A673 (cell line): ENCODE results near the gene ACSM3.

DNA sequence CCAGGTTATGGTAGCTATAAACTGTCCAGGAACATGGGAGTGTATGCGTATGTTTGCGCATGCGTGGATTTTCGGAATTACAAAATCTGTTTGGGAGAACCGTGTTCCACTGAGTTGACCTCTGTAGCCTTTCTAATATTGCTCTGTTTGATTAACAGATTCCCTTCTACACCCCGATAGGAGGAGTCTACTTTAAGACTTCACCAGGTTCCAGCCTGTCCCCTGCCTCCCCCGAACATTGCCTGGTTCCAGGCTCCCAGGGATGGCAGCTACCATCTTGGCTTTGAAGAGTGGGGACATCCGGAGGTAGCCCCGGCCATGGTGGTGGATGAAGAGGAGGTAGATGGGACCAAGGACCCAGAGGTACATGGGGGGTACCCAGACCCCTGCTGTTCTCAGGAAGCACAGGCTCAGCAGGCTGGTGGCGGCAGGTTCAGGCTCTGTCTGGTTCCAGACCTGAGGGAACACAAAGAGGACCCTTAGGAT, 1.9 kb downstream of the ABCC6 start:
- PRO-cap: no peak

DNA sequence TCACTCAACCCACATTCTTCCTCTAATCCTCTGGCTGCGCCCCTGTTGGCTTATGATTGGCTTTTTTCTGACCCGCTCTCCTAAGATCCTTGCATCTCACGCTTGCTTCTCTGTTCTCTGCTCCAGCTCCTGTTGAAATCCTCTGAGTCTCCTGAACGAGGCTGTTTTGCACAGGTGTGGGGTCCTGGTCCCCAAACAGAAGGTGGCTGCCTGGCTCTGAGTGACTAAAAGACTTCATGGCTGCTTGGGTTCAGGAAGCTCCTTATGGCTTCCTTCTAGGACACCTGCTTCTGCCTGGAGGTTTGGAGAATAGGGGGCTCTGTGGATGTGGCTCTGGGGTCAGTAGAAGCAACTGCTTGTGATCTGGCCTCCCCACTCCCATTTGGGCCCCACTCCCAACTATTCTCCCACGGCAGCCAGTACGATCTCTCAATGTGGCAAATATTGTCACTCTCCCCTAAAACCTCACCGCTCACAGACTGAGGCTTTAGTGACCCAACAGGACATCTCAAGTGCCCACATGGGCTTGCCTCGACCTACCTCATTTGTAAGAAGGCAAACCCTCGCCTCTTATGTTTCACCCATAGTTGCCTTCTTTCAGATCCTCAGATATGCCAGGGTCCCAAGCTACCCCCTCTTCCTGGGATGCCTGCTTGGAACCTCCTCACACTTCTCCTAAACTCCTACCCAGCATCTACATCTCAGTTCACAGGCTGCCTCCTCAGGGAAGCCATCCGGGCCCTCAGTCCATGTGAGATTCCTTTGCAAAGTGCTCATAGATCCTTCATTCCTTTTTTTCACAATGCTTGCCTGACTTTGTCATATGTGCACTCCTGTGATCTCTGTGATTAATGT, 282.7 kb downstream of the XYLT1 start:
- PRO-cap: no peak

DNA sequence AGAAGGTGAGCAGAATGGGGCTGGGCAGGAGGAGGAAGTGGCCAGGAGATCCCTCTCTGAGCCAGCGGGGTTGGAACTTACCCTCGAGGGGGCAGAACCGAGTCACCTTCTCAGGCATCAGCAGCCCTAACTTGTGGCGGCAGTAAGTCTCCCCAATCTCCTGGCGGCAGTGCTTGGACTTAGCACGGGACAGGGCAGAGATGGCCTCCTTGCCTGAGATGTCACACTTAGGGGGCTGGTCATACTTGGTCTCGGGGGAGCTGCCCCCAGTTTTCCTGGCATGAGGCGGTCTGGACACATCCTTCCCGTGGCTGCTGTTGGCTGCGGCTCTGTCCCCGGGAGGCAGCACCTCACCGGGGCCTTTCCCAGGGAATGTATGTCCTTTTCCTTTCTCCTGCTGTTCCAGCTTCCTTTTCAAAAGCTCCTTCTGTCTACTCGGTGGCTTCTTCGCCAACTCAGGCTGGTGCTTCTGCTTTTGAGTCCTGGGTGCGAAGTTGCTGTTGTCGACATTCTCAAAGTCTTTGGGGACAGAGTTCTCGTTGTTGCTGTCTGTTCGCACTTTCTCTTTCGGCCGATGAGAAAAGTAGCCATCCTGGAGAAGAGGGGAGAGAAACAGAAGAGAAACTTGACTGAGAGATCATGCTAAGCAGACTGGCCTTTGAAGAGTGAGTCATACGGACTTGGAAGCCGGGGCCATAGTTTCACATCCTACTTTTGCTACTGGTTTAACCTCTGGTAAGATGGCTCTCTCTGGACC, 211.7 kb downstream of the XYLT1 start:
- PRO-cap: no peak

GRCh38 chr16:17359568-17360326, 111.0 kb downstream of the XYLT1 start:
- PRO-cap: no peak

DNA sequence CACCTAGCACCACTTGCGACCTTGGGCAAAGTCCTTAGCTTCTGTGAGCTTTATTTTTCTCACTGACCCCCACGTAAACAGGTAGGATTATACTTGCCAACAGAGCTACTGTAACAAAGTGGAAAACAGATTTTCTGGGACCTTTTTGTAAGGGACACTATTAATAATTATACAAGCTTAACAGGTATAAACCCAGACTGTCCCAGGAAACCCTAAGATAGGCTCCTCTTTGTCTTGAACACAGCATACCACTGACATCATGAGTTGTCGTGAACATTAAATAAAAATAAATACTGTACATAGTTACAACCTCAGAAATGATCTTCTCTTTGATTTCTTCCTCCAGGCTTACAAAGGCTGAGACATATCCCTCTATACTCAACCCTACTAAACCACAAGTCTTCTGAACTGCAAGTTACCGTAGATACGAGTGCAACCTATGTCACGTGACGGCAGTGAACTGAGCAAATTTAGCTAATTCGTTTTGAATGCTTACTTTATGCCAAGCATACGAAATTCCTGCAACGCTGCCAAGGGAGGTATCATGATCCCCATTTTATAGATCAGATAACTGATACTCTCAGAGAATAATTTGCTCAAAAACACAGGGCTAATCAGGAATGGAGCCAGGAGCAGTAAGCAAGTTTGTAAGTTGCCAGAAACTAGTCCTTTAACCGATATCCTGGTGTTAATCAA, 106.5 kb downstream of the XYLT1 start:
- PRO-cap: no peak

- PRO-cap: no peak
Observed at GRCh38 chr16:17579203-17579757, 108.5 kb upstream of the XYLT1 start.

GRCh38 chr16:17744921-17745647, 274.3 kb upstream of the XYLT1 start:
- PRO-cap: no peak

GRCh38 chr16:18560959-18561198, 1.0 kb downstream of the NOMO2 start:
- PRO-cap: no peak

DNA sequence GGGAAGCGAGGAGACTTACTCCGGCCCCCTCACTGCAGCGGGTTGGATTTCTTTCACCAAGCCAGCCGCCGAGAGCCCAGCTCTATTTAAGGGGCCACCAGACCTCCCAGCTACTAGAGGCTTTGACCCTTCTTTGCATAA, 9.4 kb upstream of the NOMO2 start:
- PRO-cap: no peak

DNA sequence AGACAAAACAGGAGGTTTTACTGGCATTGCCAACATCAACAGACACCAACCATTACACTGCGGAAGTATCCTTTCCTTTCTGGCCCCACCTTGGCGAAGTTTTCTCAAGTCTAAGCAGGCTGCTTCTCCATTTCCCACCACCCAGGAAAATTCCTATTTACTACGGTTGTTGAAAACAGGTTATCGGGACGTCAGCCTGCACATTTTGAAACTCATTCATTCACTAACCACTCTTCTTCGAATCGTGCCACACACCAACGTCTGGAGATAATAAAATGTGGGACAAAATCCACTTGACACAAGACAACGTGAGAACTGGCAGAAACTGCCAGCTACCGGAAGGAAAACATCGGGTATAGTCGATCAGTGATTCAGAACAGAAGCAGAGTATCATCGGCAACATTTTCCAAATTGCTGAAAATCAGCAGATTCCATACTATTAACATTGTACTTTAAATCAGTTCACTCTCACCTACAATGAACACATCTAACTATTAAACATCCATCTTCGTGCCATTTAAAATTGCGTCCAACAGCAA, 935 bp downstream of the RPS15A start:
- PRO-cap: no peak

- PRO-cap: unidirectional peak, plus-strand start at chr16:18959221
Observed at GRCh38 chr16:18959122-18959644, 24.6 kb upstream of the TMC7 start.

GRCh38 chr16:18989175-18989779, 5.5 kb downstream of the TMC7 start:
- PRO-cap: no peak

DNA sequence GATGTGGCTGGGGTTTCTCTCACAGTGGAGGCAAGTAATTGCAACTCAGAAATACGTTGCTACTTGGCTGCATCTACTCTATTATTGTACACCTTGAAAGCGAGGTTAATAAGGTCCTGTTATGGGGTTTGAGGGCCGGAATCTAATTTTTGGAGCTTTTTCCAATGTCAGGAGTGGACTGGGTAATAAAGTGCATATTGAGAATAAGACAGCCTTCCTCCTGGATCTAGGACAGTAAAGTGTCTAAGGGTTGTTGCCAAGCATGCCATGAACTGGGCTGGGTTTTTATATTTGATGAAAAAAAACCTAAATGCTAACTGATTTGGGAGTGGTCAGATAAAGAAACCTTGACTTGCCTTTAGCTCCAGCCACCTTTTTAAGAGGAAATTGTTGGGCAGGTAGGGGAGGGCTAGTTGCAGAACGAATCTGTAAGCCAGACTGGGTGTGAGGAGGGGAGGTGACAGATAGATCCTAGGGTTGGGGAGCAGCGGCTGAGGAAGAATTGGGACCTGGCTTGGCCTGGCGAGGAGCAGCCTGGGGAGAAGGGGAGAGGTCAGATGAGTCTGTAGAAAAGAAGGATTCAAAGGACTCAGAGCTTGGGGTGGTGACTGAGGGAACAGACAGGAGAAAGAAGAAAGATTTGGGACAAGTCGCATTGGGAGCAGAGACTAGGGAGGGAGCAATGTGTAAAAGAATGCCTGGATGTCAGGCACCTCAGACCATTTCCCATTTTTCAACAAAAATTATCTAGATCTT, 12.1 kb downstream of the TMC7 start:
- PRO-cap: no peak

DNA sequence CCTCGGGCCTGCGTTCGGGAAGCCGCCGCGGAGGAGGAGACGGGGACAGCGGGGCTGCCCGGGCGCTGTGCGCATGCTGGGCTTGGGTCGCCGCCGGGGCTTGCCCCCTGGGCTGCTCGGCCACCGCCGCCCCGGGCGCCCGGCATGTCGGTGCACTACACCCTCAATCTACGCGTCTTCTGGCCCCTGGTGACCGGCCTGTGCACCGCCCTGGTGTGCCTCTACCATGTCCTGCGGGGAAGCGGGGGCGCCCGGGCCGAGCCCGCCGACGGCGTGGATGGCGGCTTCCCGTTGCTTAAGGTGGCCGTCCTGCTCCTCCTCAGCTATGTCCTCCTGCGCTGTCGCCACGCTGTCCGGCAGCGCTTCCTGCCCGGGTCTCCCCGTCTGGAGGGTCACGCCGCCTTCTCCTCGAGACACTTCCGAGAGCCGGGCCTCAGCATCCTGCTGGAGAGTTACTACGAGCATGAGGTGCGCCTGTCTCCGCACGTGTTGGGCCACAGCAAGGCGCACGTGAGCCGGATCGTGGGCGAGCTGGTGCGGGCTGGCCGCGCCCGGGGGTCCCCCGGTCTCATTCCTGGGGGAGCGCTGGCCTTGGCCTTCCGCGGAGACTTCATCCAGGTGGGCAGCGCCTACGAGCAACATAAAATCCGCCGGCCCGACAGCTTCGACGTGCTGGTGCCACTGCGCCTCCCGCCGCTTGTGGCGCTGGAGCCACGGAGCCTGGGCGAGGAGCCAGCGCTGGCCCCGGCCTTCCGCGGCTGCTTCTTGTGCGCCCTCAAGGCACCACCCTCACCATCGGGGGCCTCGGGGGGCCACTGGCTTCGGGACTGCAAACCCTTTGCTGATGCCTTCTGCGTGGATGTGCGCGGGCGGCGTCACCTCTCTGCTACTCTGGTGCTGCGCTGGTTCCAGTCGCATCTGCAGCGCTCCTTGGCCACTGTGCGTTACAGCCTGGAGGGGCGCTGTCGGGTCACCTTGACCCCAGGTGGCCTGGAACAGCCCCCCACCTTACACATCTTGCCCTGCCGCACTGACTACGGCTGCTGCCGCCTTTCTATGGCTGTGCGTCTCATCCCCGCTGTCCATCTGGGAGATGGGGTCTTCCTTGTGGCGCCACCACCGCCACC, 917 bp downstream of the ITPRIPL2 start:
- PRO-cap: no peak

- PRO-cap: bidirectional peak, plus-strand start at chr16:19555929, minus-strand start at chr16:19555963; bidirectional peak, plus-strand start at chr16:19556096, minus-strand start at chr16:19556016; unidirectional peak, minus-strand start at chr16:19556323
Observed at GRCh38 chr16:19555832-19556588, 507 bp downstream of the VPS35L start.

- PRO-cap: no peak
Observed at GRCh38 chr16:19700016-19700835, 17.8 kb downstream of the KNOP1 start.

DNA sequence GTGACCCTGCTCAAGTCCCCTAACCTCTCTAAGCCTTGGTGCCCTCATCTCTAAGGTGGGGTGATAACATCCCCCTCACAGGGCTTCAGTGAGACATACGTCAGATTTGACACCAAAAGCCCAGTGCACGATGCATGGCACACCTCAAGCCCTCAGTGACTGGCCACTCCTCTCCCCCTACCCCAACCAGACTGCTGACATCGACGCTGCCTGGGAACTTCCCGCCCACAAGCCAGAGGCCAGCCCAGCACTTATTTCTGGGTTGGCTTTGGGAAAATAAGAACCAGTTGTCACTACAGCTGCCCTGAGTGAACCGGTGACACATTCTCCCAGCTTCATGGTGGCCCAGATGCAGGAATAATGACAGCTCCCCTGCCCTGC, 9.6 kb downstream of the KNOP1 start:
- PRO-cap: no peak

DNA sequence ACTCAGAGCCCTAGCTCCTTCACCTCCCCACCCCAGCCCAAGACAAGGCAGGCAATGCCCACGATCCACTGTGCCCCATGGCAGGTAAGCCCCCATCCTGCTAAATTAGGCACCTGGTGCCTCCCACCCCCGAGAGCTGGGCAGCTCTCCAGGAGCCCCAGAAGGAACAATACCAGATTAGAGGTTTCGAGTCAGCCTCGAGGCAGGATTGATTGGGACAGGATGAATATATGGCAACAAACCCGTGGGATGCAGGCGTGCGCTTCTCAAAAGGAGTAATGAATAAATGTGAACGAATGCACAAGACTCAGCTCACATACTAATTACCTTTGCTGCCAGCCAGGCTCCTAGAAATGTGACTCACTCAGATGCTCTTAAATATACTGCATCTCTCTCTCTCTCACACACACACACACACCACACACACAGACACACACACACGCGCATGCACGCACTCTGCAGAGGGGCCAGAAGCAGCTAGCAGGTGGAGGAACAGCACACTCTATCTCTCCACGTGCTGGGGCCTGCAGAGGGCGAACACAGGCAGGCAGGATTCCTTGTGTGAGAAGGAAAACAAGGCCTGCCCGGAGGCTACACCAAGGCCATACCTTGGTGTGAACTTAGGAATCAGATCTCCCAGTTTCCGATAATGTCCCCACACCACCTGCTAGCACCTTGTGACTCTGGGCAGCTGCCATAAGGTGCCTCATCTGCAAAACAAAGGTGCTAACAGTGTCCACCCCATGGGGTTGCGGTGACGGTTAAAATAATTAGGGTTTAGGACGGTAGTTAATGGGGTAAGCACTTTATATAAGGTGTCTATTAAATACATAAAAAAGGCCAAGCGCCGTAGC, 5.4 kb downstream of the GPRC5B start:
- PRO-cap: no peak

GRCh38 chr16:20736225-20737274, 5.1 kb downstream of the THUMPD1 start:
- PRO-cap: no peak

DNA sequence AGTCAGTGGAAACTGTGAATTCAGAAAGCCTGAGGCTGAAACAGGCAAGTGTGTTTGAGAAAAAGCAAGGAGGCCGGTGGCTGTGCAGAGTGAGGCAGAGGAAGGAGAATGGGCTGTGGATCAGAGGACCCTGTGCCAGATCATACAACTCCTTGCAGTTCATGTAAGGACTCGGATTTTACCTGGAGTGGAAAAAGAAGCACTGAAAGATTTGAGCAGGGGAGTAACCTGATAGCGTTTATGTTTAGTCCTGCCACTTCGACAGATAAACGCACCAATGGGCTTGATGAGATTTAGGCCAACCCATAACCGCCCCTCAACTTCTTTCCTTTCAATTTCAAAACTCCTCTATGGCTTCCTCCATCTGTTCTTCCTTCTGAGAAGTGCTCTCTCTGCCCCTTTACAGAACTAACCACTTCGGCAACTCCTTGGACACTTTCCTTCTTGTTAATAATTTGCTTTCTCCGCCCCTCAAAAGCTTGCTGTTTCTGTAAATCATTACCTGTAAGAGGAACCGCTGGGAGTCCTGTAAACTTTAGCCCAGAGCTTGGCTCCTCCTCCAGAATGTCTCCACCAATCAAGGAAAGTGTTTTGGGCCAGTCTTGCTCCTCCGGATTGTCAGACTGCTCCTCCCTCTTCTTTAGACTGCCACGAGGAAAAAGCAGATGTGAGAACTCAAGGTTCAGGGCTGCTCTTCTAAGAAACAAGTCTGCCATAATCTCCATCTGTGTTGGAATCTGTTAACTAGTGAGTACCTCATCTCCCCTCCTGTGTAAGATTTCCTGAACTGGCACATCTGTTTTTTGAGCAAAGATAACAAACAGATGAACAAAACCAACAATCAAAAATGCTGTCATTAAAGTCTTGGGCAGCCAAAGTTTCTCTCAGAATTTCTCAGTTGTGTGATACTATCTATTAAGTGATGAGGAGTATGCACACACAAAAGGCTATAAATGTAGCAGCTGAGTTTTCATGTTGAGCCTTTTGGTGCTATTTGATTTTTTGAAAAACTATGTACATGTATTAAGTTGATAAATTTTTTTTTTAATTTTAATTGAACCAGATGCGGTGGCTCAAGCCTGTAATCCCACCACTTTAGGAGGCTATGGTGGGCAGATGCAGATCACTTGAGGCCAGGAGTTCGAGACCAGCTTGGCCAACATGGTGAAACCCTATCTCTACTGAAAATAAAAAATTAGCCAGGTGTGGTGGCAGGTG, at the start of gene ACSM3:
ACSM3 (plus strand) TSS at position 636 of the 1,218 bp plus-strand sequence.
- PRO-cap: no peak